ENCODE measurements around a stretch of chr20.

DNA sequence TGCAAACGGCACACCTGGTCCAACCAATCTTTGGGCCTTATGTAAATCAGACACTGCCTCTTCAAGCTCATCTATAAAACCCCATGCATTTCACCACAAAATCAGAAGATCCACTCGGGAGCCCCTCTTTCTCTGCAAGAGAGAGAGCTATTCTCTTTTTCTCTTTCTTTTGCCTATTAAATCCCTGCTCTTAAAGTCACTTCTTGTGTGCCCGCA, 341.9 kb upstream of the JAG1 start:
- RRBS = no CpG with 5 or more reads among the region's 3 CpGs

DNA sequence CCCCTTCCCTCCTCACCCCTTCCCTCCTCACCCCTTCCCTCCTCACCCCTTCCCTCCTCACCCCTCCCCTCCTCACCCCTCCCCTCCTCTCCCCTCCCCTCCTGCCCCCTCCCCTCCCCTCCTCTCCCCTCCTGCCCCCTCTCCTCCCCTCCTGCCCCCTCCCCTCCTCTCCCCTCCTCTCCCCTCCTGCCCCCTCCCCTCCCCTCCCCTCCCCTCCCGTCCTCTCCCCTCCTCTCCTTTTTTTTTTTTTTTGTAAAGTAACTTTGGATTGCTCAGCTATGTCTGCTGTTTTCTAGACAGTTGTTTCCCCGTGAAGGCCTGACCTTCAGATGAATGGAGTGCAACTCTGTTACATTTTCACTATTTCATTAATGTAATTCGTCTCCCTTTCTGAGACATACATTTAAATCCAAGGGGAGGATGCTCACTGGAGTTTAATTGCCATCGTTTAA, 127.6 kb downstream of the BTBD3 start:
- RRBS = no CpG with 5 or more reads among the region's 4 CpGs

- RRBS = no CpG with 5 or more reads among the region's 12 CpGs
Observed at GRCh38 chr20:12753716-12754455, 254.9 kb upstream of the SPTLC3 start.

- RRBS = no CpG with 5 or more reads among the region's 11 CpGs
Observed at GRCh38 chr20:13222581-13222980, 1.5 kb downstream of the ISM1 start.

GRCh38 chr20:13272596-13273037, 51.5 kb downstream of the ISM1 start:
- RRBS = no CpG with 5 or more reads among the region's 4 CpGs

- RRBS = no CpG with 5 or more reads among the region's 2 CpGs
Observed at GRCh38 chr20:13754121-13754702, 30.5 kb downstream of the ESF1 start.

DNA sequence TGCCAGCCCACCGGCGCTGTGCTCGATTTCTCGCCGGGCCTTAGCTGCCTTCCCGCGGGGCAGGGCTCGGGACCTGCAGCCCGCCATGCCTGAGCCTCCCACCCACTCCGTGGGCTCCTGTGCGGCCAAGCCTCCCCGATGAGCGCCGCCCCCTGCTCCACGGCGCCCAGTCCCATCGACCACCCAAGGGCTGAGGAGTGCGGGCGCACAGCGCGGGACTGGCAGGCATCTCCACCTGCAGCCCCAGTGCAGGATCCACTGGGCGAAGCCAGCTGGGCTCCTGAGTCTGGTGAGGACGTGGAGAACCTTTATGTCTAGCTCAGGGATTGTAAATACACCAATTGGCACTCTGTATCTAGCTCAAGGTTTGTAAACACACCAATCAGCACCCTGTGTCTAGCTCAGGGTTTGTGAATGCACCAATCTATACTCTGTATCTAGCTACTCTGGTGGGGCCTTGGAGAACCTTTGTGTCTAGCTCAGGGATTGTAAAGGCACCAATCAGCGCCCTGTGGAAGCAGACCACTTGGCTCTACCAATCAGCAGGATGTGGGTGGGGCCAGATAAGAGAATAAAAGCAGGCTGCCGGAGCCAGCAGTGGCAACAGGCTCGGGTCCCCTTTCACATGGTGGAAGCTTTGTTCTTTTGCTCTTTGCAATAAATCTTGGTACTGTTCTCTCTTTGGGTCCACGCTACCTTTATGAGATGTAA, 110.6 kb downstream of the FLRT3 start:
- RRBS = no CpG with 5 or more reads among the region's 27 CpGs

DNA sequence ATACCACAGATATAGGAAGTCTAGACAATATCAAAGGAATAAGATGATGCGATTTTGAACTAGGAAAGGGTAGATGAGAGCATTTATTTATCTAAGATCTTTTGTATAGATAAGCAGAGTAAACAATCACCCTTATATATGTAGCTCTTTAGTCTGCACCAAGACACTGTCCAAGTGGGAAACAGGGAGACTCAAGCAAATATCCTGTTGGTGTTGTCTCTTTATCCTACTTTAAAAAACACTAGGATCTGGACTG, 587.0 kb upstream of the FLRT3 start:
- RRBS = no CpG with 5 or more reads among the region's 1 CpG

- RRBS = no CpG with 5 or more reads among the region's 2 CpGs
Observed at GRCh38 chr20:16201166-16201536, 372.1 kb downstream of the KIF16B start.

DNA sequence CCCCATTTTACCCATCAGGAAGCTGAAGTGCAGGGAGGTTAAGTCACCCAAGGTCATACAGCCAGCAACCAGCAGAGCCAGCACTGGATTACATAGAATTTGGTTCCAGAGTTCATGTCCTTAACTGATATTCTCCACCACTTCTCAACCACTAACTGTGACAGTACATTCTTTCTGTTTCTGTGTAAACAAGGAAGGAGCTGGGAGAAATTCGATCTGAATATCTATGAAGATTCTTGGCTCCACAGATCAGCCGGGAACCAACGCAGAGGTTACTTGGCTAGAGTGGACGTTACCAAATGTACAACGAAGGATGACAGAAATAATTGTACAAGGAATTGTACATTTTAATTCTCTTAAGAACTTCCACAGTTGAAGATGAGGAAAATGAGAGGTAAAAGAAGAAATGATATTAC, 97.9 kb downstream of the KIF16B start:
- RRBS = no CpG with 5 or more reads among the region's 5 CpGs

GRCh38 chr20:16528086-16528505, 45.2 kb downstream of the KIF16B start:
- RRBS = no CpG with 5 or more reads among the region's 4 CpGs

DNA sequence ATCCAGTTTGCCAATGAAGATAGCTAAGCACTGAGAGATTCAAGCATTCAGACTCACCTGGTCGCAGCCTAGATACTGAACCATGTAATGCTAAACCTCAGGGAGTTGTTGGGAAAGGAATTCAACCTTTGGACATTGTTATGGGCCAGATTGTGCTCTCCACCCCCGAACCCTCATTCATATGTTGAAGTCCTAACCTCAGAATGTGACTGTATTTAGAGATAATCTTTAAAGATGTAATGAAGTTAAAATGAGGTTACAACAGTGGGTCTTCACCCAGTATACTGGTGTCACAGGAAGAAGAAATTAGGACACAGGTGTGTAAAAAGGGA, 13.9 kb upstream of the KIF16B start:
- RRBS = no CpG with 5 or more reads among the region's 2 CpGs

DNA sequence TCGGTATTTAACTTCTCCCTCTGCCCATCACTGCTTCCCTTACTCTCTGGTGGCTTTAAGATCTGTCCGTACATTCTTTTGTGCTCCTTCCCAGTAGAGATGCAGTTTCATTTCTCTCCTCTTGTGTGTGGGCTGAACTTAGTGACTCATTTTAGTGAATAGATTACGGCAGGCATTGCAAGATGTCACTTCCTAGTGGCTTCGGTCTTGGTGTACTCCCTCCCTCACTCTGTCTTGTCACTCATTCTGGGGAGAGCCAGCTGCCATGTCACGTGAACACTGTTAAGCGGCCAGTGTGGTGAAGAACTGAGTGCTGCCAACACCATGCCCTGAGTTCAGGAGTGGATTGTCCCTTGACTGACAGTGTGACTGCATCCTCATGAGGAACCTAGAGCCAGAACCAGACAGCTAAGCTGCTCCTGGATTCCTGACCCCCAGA, 115.9 kb downstream of the OTOR start:
- RRBS = no CpG with 5 or more reads among the region's 6 CpGs

DNA sequence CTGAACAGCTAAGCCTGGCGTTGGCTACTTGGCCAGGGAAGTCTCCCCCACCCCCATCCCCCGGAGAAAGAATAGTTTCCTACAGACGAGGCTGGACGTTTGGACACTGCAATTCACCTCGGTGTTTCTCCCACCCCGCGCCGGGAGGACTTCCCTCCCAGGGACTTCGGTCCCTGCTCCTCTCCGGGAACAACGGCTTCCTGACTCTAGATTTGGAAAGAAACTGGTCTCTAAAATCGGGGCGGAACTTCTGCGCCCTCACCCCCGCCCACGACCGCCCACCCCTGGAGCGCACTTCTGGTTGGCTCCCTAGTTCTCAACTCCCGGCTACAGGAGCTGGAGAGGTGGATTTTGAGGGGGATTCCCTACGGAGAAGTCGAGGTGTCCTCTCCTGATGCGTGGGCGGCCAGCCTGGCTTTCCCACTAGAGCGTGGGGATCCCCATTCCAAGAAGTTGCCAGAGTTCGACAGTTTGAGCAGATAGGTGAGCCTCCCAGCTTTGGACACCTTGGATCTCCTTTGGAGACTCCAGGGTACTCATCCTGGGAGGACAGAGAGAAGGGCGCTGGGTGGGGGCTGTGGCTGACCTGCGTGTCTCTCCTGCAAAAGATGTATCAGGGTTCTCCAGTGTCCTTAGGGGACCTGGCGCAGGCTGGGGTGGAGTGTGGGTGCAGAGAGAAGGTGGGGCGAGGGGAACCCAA, 1.1 kb downstream of the PCSK2 start:
- RRBS = 1% methylated on average over 8 of the region's 29 CpGs

DNA sequence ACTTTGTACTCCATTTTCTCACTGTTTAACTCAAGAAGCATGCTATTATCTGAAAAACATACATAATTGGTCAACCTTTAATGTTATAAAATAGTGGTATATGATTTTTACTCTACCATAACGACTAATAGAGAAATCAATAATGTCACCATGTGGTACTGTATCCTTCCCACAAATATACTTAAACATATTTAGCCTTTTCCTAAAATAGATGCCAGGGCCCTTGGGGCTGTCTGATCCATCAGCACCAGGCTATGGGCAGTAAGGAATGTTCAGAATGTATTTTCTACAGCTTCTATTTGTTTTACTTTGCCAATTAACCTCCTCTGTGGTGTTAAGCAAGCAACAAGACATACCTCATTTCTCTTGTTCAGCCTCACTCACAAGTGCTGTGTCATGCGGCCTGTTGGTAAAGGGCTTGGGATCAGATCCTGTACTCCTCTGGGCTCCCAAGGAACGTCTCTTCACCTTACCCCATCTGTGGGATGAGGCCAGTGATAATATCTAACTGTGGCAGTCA, 7.2 kb upstream of the DSTN start:
- RRBS = no CpG with 5 or more reads among the region's 3 CpGs

DNA sequence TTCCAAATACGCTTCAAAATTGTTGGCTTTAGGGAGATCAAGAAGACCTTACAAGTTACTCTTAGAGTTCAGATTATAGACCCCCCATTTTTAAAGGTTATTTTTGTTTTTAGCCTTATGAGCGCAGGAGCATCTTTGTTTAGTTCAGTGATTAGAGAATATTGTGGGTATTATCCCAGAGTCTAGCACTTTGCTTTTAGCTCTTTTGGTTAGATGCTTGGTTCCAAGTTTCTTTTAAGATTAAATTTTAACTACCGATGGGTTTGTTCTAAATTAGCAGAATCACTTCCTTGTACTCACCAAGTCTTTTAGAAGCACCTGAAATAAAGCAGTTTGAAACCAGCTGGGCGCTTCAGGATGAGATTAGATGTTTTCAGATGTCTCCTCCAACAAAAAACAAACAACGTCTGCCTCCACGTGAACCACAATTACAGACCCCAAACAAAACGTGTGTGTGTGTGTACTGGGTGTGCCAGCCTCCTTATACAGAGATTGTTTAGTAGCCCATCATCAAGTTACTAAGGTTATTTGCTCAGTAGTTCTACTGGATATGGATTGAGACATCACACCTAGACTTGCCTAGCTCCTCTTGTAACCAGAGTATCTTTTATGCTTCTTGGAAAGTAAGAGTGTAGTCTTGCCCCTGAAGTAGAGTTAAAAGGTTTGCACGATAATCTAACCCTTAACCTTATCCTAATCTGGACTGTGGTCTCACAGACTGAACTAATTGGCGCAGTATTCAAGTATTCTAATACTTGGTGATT, 2.2 kb downstream of the DSTN start:
- RRBS = no CpG with 5 or more reads among the region's 9 CpGs

DNA sequence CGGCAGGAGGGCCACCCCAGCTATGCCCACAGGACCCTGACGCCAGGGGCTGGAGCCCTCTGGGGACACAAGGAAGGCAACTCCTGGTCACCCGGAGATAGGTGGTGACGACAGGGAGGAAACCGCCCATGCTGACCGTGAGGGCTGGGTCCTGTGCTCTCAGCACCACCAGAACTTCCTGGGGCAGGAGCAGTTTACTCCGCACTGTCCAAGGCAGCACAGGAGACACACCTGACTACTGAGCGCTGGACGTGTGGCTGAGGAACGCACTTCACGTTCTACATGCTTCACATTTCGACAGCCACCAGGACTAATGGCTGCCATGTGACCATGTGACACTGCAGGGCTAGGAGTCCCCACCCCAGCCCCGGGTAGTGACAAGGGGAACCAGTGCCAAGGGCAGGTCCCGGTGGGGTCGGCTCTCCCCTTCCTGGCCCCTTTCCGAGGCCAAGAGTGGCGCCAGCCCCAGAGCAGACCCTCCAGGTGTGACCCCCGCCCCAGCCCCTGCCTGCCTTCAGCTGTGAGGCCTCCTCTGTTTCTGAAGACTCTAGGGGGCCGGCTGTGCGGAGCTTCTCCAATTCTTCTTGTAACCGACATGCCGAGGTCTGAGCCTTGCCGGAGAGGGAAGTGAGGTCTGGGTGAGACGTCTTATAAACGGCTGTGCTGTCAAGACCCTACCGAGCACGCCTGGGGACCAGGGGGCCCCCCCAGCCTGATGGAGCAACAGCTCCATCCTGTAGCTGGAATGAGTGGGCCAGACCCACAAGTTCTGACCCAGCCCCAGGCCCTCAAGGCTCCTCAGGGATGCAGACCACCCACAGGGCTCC, 45.3 kb downstream of the DSTN start:
- RRBS = 76% methylated on average over 8 of the region's 27 CpGs

- RRBS = no CpG with 5 or more reads among the region's 9 CpGs
Observed at GRCh38 chr20:17683981-17684664, 2.1 kb upstream of the RRBP1 start.